Temporal lobe (tissue), 2 donors: ENCODE measurements around a stretch of chr16.

DNA sequence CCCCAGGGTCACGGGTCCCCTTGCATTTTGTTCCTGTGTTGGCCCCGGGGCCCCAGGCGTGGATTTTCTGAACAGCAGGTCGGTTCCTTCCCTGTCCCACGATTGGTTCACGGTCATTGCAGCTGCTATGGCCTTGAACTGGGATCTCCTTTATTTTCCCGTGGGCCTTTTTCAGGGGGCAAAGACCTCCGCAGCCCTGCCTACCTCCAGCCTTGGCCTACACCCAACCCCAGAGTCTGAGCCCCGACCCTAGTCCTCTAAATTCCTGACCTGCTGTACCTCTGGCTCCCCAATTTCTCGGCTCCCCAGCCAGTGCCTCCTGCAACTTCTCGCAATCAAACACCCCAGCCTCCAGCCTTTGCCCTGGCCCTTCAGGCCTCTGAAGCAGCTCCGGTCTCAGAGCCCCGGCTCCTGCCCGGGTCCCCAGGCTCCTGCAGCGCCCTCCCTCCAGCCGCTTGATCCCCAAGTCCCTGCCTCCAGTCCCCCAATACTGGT, 12.8 kb upstream of the SULT1A1 start:
- RAMPAGE, long total RNA: no peak

DNA sequence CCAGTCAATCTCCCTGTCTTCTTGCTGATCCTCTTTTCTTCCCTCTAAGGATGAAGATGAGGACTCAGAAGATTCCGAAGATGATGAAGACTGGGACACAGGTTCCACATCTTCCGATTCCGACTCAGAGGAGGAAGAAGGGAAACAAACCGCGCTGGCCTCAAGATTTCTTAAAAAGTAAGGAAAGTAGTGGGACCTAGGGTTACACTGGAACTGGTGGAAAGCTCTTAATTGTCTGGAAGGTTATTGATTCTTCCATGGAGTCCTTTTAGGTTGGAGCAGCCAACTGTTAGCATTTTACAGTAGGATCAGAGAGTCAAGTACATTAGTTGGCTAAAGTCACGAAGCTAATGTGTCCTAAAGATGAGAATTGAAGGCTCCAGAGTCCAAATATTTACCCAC, 4.0 kb downstream of the EIF3C start:
- RAMPAGE, long total RNA: no peak

DNA sequence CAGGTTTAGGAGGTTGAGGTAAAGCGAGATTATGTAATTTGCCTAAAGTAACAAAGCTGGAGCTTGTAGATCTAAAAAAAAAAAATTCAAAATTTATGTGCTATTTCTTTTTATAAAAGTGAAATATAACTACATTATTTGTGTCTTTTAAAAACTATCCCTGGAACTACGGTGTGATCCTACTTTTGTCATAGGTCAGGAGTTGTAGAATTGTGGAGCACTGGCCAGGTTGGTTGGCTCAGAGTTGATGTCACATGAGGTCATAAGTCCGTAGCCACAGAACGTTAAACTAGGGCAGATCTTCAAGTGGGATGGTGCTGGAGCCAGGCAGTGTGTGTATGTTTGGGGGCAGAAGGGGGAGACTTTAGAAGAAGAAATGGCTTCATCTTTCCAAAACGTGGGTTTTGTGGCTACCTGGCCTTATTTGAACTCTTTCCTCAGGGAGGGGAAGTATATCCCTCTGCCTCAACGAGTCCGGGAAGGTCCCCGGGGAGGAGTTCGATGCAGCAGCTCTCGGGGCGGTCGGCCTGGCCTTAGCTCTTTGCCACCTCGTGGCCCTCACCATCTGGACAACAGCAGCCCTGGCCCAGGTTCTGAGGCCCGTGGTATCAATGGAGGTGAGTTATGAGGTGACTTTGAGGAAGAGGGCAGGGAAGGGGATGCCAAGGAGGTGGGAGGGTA, 7.5 kb downstream of the ATXN2L start:
- RAMPAGE, long total RNA: no peak

- RAMPAGE, long total RNA: no peak
These were observed 3.0 kb downstream of the SH2B1 start for GRCh38 chr16:28866358-28867284.

- RAMPAGE, long total RNA: no peak
These were observed 593 bp downstream of the SPNS1 start for GRCh38 chr16:28974999-28975742.

- RAMPAGE, long total RNA: no peak
These were observed 132.2 kb downstream of the LAT start for GRCh38 chr16:29117043-29117450.

DNA sequence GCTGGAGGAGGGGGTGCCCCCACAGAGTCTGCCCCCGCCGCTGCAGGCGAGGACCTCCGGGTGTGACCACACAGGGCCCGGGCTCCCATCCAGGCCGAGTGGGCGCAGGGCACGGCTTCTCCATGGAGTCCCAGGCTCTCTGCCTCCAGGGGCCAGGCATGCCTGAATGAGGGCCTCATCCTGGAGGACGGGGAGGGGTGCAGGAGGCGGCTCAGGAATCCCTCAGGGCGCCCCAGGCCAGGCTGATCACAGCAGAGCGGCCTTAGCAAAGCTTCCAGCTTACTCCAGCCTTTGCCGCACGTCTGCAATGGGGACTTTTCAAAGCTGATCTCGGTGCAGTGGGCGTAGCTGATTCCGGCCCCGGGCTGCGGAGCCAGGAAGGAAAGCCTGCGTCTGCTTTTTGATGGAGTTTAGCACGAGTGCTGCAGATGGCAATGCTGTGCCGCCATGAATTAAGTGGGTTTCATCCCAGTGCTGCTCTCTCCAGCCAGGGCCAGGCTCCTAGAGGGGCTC, 146.5 kb downstream of the LAT start:
- RAMPAGE, long total RNA: no peak

- RAMPAGE, long total RNA: no peak
These were observed 198.1 kb downstream of the LAT start for GRCh38 chr16:29183006-29183318.

GRCh38 chr16:29266326-29267056, 140.0 kb downstream of the NPIPB11 start:
- RAMPAGE, long total RNA: no peak

DNA sequence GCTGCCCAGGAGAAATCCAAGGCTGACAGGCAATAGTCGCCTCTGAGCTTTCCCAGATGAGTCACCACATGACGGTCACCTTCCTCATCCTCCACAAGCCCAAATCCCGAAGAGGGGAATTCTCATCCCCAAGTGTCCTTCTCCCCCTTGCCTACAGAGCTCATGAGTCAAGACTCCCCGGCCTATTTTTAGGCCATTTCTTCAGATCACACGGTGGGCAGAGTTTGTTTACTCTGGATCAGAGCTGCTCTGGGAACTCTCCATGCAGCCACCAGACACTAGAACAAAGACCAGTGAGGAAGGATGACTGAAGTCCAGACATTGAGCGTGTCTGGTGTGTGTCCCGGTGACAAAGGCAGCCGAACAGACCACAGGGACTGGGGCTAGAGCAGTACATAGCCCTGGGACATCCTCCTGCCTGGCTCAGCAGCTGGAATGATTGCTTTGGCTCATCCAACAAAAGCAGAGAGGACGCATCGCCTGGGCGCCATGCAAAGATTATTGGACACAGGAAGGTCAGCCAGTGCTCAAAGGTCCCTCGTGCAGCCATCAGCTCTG, 134.4 kb downstream of the NPIPB11 start:
- RAMPAGE, long total RNA: no peak

DNA sequence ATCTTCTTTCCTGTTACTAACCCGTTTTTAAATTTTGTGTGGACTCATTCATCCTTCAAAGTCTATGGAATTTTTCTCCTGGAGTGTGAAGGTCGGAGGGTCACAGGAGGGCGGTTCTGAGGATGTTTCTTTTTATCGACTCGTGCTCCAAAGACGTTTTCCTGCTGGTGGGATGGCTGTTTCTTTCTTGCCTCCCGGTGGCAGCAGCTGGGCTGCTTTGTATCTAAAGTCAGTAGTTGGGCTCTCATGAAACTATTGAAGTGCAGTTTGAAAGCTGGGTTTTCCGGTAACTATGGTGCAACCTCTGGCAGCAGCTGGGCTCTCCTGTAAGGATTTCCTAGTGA, 88.1 kb downstream of the NPIPB11 start:
- RAMPAGE, long total RNA: no peak

DNA sequence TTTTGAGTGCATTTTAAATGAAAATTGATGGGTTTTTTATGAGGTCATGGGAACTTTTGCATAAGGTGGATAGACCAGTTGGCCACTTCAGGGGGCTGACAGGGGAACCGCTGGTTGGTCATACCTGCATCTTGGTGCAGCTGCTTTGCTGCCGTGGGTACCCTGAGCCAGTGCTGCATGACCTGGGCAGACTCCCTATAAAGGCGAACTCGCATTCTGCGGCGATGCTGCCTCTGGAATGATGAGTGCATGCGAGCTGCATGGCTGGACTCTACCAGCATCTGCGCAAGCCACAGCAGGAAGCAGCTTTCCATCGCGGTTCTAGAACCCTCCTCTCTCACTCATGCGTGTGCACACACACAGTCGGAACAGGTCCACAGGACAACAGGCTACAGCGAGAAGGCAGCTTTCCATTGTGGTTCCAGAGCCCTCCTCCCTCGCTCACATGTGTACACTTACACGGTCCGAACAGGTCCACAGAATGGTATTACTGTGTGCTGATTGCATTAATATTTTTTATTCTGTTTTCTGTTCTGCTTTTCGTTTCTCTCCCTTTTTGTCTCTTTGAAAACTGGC, 69.2 kb downstream of the NPIPB11 start:
- RAMPAGE, long total RNA: no peak

DNA sequence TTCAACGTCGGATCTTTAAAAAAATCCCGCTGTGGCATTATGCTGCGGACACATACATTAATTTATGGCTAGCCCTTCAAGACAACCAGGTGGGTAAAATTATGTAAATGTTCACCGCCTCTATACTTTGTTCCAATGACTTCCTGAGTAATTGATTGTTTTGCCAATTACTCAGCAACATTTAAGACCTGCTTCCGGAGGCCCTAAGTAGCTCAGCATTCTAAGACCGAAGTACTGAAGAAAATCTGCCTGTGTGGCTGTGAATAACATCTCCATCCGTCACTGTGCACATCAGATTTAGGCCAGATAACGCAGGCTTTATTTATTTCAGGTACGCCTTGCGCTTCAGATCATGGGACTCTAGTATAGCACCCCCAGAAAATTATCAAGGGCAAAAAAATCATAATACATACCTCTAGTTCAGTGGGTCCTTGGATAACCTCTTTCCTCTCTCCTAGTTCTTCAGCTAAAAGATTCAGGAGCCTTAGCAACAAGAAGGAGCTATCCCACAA, 23.4 kb downstream of the QPRT start:
- RAMPAGE, long total RNA: no peak

GRCh38 chr16:29743594-29744358, 2.0 kb downstream of the C16orf54 start:
- RAMPAGE, long total RNA: no peak

- RAMPAGE, long total RNA: no peak
These were observed 506 bp downstream of the C16orf54 start for GRCh38 chr16:29745121-29745847.

GRCh38 chr16:29748783-29749211, 3.0 kb upstream of the C16orf54 start:
- RAMPAGE, long total RNA: no peak

- RAMPAGE, long total RNA: no peak
These were observed 868 bp upstream of the MVP start for GRCh38 chr16:29819170-29820017.

- RAMPAGE, long total RNA: no peak
These were observed 4.3 kb downstream of the MVP start for GRCh38 chr16:29824474-29825006.

DNA sequence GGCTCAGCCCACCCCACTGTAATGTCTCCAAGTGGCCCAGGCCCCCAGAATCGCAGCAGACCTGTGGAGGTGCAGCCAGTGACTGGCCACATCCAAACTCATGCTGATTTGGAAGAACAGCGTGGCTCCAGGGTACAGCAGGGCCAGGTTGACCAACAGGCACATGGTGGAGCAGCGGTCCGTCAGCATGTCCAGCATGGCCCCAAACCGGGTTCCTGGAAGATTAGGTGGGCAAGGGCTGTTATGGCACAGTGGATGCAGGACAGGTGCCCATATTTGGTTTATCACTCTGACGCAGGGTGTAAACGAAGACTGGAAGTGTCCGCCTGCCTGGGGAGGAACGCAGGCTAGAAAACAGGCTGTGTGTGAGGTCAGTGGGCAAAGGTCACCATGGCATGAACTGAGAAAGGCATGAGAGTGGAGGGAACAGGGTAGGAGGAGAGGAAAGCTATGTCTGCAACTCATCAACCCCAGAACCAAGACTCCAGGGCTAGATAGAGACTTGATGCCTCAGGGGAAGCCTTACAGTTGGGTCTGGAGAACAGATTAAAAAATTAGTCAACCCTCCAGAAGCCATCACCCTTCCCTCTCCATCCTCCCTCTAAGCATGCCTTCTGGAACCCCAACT, 1.9 kb downstream of the CDIPT start:
- RAMPAGE, long total RNA: no peak

DNA sequence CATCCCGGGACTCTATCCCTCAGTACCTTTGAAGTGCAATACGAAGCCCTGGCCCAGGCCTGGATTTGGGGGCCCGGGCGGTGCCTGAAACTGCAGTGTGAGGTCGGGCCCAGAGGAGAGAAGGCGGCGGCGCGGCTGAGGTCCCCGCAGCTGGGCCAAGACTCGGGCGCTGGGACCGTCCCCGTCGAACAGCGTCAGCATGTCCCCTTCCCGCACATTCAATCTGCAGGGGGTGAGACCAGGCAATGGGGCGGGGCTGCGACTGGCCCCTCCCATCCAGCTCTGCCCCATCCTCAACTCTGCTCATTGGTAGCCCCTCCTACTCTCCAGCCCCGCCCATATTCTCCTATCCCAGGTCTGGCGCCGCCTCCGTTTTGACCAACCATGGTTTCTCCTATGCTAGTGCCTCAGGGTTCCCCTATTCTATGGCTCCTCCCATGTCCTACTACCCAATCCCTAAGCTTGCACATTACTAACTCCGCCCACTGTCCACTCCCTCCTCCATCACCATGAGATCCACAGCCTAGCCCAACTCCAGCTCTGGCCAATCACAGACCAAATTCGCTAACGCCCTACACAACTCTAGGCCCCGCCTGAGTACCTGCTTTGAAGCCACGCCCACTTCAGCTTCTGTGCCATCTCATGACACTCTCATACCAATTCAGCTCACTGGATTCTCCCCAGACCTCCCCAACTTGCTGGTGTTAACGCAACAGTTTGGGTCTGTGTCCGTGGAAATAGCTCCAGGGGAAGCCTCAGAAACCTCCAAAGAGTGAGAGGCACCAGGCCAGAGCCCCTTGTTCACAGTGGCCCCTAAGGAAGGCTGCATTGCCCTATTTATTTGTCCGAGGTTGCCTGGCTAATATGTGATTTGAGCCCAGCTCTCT, 14.5 kb upstream of the CDIPT start:
- RAMPAGE, long total RNA: no peak